ENCODE measurements around the genes CDKN2AIPNL and CATSPER3.

DNA sequence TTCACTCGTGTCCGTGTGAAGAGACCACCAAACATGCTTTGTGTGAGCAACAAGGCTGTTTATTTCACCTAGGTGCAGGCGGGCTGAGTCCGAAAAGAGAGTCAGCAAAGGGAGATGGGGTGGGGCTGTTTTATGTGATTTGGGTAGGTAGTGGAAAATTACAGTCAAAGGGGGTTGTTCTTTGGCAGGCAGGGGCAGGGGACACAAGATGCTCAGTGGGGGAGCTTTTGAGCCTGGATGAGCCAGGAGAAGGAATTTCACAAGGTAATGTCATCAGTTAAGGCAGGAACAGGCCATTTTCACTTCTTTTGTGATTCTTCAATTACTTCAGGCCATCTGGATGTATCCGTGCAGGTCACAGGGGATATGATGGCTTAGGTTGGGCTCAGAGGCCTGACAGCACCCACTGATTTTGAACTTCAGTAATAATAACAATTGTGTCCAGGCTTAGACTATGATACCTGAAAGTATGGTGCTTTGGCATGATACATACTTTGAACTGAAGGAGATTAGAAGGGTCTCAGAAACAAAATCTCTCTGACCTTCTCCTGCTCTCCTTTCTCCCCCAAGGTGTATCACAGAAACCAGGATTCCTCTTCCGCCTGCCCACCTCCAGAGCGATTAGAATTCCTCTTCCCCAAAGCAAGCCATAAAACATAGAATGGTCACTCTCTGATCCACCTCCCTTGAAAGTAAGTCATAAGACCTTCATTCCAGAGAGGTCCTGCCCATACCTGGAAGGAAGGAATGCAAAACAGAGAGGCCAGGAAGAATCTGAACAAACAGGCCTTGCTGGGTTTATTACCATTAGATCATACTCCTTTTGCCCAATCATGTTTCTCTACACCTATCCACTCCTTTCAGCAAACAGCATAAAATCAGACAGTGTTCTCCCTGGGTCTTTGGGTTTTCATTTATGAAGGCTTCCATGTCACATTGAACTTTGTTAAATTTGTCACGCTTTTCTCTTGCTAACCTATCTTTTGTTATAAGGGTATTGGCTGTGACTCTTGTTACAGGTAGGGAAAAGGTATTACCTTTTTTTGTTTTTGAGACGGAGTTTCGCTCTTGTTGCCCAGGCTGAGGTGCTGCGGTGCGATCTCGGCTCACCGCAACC is 21.1 kb downstream of the CDKL3 start:
- PRO-cap = no peak
- CAGE, long polyA plus RNA = no peak

GRCh38 chr5:134389908-134390997 is 18.9 kb downstream of the UBE2B start:
- PRO-cap = no peak
- CAGE, long polyA plus RNA = no peak

DNA sequence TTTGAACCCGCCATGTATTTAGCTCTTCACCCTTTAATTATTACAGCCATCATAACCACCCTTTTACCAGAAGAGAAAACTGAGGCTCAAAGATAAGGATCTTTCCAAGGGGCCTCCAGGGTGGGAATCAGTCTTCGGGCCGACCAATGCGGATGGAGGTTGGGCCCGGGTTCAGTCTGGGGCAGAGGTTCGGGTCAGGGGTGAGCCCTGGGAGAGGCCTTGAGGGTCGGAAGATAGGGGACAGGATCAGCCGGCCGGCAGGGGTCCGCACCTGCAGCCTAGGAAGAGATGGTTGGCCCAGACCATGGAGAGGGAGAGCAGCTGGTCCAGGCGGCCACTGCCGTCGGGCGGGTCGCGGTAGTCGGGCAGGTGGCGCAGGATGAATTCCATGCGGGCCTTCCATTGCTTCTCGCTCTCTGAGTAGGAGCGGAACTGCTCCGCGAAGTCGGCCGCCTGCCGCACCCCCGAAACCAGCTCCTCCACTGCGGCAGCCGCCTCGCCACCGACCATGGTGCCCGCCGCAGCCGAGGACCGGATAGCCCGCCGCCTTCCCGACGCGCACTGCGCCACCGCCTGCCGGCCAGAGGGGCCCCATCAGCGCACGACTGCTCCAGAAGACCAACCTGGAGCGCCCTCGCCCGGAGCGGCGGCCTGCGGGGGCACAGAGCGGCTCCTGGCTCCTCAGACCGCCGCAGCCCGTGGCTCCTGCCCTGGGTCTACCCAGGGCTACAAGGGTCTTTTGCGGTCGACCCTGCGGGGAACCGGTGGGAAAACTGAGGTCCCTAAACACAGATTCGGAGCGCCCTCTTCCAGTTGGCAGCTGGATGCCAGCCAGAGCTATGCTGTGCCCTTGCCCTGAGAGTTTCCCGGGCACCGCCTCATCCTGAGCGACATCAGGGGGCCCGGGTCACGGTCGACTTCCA is at the start of gene CDKN2AIPNL:
CDKN2AIPNL (minus strand) TSS at position 537 of the 923 bp plus-strand sequence.
- PRO-cap = bidirectional peak, plus-strand start at position 664 of the sequence, minus-strand start at position 537 of the sequence
- CAGE, long polyA plus RNA = no peak

- PRO-cap = no peak
- CAGE, long polyA plus RNA = no peak
Measured at GRCh38 chr5:134541780-134542127, 16.3 kb downstream of the JADE2 start.

DNA sequence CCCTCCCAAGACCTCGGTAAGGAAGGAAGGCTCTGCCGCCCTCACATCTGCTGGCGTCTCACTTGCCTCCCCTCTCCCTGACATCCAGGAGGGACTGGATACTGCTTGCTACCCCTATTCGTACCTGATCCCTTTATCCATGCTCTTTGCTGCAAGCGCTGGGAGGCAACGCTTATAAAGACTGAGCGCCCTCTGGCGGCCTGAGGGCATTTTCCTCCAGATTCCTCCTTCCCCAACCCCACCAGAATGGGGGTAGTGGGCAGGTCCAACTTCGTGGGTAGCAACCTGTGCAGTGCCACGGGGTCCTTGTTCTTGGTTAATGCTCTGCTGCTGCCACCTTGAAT is 52.3 kb downstream of the JADE2 start:
- PRO-cap = no peak
- CAGE, long polyA plus RNA = no peak

GRCh38 chr5:134846601-134847132 is 899 bp downstream of the C5orf24 start:
- PRO-cap = bidirectional peak, plus-strand start at chr5:134846798, minus-strand start at chr5:134846334
- CAGE, long polyA plus RNA = no peak

- PRO-cap = no peak
- CAGE, long polyA plus RNA = no peak
Measured at GRCh38 chr5:134948693-134949217, 19.0 kb upstream of the CATSPER3 start.

- PRO-cap = no peak
- CAGE, long polyA plus RNA = no peak
Measured at GRCh38 chr5:134967451-134968059, at the start of gene CATSPER3. Gene CATSPER3, plus strand, starts transcription at chr5:134967907.

GRCh38 chr5:135112410-135112909 is 78.4 kb upstream of the PITX1 start:
- PRO-cap = no peak
- CAGE, long polyA plus RNA = no peak

DNA sequence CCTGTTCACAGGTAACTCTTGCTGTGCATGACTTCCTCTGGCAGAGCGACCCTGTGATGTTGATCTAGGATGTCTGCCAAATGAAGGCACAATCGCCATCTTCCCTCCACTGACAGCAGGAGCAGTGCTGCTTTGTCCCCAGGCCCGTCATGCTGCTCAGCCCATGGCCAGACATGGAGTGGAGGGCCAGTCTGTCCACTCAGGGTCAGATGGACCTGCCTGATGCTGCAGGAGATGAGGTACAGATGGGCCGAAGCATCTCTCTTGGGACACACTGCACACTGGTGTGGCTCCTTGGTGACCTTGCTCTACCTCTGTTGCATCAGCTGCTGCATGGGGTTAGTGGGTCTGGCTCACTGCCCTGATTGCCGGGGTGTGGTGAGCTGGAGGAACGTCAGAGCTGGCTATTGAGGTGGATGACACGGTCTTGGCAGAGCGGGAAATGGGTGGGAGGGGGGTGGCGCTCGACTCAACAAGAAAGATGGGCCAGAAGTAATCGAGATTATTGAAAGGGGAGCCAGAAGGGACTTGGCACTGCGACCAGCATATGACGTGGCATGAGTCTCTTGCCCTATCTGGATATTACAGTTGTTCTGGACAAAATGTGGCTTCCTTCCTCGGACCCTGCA is 101.8 kb upstream of the PITX1 start:
- PRO-cap = no peak
- CAGE, long polyA plus RNA = no peak

DNA sequence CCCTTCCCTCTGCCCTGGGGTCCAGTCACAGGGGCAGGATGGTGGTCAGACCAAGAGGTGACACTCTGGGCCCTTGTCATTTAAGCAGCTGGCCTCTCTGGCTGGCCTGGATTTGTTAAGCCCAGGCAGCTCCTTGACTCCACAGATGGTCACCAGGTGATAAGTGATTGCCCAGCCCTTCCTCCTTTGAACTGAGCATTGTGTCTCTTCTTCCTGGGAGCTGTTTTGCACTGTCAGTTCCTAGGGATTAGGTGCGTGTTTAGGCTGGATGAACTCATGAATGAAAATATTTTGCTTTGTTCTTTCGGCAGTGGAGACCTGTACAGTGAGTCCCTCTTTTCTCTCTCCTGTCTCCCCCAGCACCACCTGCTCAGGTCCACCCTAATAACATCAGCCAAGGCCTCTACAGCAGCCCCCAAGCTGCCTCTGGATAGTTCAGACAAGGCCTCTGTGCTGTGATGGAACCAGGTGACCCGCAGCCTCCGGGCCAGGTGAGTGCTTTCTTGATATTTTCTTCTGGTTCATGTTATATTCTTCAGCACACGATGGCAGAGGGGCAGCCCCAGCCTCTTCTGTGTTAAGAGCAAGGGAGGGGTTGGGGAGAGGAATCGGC is 139.8 kb upstream of the PITX1 start:
- PRO-cap = no peak
- CAGE, long polyA plus RNA = no peak

DNA sequence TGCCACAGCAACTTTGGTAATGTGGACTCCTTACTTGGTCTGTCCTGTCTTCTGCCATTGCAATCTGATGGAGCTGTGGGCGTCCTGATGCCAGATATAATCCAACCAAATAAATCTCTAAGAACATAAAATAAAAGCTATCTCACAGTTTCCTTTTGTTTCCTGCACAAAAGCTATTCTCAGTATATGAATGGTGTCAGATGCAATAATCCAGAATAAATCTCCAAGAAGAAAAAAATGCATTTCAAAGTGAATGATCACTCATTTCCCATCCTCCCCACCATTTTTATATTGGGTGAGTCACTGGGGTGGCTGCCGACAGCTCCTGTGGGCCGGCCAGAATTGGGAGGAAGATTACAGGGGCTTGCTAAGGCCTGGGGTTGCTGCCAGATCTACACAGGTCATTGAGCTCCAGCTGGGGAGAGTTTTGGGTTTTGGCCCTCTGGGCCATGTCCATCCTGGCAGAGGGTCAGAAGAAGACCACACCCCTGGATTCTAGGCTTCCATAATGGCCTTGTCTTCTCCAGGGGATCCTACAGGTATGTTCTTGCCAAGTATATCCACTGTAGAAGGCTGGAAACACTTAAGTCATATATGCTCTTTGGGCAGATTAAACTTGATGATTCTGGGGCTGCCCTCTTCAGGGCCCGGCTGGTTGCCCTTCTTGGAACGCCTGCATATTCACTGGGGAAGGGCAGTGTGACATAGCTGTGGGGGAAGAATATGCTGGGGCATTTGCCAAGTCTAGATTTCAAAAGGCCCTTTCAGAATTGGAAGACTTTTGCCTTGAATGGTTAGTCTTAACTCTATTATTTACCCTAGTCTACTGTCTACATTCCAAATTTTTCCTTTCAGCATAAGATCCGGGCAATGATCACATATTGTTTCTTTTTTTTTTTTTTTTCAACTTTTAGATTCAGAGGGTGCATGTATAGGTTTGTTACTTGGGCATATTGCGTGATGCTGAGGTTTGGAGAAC is 161.0 kb upstream of the PITX1 start:
- PRO-cap = no peak
- CAGE, long polyA plus RNA = no peak

- PRO-cap = no peak
- CAGE, long polyA plus RNA = no peak
Measured at GRCh38 chr5:135233015-135233489, 166.0 kb downstream of the MACROH2A1 start.

DNA sequence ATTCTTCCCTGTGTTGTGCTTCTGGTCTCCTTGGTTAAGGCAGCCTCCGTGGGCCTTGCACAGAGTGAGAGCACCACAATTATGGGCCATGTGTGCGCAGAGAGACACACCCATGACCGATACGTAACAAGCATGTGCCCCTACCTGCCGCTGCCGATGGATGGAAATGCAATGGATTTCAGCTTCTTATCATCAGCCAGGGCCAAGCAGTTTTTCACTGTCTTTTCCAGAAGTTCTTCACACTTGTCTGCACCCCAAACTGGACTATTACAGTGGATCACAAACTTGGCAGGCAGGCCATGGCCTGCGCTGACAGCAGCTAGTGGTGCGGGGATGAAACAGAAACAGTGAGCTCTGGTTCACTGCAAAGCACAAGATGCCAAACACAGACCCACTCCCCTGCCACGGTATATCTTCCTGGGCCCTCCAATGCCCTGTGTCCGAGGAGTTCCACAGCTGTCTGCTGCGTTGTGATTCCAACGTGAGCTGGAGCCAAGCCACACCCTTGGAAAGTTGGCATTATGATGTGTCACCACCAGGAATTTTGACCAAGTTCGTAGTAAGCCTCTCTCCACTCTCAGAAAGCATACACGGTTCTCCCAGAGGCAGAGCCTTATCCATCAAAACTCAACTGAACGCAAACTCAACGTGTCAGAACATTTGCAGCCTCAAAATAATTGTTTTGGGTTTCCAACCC is 55.8 kb downstream of the MACROH2A1 start:
- PRO-cap = no peak
- CAGE, long polyA plus RNA = start-site peak on the plus strand centred at position 202 of the sequence, 106 bp wide, 16 and 21 reads in 2 replicates

DNA sequence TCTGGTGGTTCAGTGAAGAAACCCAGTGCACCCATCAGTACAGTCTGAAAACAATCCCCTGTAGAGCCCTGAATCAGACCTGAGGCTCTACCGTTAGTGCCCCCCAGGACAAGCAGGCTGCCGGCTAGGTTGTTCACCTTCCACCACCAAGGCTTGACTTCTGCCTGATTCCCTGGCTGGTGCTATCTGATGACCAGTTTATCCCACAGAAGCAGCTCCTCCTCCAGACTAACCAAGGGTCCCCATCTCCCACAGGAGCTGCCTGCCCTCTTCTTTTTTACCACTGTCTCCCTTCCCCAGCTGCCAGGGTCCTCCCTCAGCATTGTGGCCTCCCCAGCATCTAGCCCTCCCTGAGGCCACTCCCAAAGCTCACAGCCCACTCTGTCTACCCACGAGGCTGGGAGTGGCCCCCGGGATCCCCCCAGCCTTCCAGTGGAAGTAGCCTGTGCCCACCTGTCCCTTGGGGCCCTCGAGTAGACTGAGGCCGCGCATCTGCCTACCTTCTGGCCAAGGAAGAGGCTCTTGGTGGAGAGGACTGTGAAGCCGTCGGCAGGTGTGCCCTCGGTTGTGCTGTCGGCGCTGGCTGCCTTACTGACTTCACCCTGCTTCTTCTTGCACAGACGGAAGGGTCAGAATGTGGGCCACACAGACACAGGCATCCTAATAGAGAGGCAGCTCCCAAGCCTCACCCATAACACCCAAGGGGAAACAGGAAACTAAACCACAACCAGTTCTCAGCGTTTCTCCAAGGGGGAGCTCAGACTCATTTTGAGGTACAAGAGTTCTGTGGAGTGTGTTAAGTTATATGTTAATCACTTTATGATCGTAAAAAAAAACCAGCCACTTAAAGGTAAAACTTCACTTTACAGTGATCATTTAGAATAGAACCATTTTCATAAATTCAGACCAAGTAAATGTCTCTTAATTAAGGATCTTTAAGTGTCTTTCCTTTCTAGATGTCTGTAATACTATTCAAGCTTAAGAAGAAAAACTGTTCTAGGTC is 38.7 kb downstream of the MACROH2A1 start:
- PRO-cap = no peak
- CAGE, long polyA plus RNA = no peak

GRCh38 chr5:135374126-135374600 is 24.9 kb downstream of the MACROH2A1 start:
- PRO-cap = no peak
- CAGE, long polyA plus RNA = no peak

- PRO-cap = no peak
- CAGE, long polyA plus RNA = no peak
Measured at GRCh38 chr5:135379056-135380187, 19.6 kb downstream of the MACROH2A1 start.

DNA sequence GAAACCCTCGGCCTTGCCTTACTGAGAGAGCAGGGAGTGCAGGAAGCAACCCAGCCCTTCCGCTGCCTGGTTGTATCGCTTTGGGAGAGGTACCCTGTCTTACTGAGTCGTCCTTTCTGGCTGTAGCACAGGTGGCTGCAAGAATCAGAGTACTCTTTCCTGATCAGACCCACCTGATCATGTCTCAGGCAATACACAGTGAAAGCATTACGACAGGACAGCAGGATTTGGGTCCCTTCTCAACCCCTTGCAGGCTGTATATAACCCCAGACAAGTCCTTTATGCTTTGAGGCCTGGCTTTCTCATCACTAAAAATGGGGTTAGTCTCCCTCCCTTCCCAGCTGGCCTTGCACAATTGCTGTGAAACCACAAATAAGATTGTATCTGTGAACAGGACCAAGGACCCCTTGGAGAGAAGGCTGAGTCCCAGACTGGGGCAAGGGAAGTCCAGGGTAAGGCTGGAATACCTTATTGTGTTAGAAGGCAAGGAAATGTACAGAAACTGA is 11.6 kb downstream of the MACROH2A1 start:
- PRO-cap = no peak
- CAGE, long polyA plus RNA = no peak

GRCh38 chr5:135488795-135489517 is 36.8 kb upstream of the TIFAB start:
- PRO-cap = no peak
- CAGE, long polyA plus RNA = no peak

DNA sequence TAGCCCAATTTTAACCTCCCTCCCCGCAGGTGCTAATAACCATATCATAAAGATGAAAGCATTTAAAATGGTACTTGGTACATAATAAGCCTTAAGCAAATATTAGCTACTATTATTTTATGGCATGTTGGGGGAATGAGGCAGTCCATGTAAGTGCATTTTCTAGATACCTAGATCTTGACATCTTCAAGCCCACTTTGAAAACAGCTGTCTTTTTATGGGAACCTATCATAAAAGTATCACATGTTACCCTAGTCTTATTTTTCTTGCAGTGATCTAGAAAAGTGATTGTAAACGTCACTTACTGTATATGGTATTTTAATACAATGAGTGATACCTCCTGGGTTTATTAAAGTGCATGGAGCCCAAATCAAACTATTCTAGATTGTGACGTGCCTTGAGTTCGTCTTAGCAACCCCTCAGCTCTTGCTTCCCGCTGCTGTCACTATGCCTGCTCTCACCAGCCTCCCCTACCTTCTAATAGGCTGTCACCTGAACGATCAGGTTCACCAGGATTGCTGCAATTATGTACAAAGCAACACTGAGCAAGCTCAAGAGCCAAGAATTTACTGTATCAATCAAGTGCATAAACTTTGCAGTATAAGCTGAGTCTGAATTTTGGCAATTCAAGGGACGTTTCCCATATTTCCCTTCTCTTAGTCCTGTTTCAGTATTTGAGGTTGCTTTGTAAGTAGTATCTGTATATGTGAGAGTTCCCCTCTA is 3.1 kb downstream of the LECT2 start:
- PRO-cap = no peak
- CAGE, long polyA plus RNA = no peak